Measurements from ENCODE around the genes RNF123, HYAL3 and C3orf18.

GRCh38 chr3:49689050-49690224 lies at the start of gene RNF123:
RNF123 (plus strand) TSS chr3:49689557.
- PRO-cap, result bidirectional peak, plus-strand start at chr3:49689557, minus-strand start at chr3:49689487

DNA sequence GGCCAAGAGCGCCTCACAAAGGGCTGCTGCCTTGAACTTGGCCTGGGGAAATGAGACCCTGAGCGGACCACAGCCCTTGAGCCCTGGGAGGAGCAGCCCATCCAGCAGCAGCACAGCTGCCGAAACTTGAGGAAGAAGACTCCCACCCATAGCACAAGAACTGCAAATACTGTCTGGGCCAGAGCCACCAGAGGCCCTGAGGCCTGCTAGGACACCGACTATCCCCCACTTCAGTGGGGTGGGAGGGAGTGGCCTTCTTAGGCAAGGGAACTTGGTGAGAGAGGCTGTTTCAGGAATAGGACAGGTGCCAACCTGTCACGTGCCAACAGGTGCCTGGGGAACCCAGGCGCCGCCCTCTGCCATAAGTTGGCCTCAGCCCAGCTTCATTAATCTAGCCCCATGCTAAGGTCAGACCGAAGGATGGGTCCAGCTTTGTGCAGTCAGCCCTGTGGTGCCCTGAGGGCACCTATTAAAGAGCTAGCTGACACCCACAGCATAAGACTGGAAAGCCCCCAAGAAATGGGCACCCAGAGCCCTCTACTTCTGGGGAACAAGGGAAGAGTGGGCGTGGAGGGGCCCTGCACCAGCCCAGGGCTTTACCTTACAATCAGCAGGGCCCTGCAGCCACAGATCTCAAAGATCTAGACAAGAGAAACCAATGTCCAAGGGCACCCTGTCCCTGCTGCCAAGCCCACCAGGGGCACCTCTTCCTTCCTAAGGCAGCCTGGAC lies 2.6 kb upstream of the GMPPB start:
- PRO-cap, result no peak

GRCh38 chr3:49775125-49776058 lies 10.9 kb downstream of the IP6K1 start:
- PRO-cap, result no peak

- PRO-cap, result no peak
These were observed 5.1 kb downstream of the IP6K1 start for GRCh38 chr3:49781165-49781773.

DNA sequence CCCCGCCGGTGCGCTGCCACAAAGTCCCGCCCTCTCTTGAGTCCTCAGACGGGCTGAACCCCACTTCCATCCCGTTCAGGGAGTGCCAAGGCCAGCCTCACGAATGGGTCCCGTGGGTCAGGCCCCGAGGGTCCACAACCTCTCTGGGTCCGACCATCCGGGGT lies 401 bp upstream of the INKA1 start:
- PRO-cap, result unidirectional peak, plus-strand start at position 63 of the sequence

- PRO-cap, result no peak
These were observed 609 bp downstream of the UBA7 start for GRCh38 chr3:49813069-49813618.

DNA sequence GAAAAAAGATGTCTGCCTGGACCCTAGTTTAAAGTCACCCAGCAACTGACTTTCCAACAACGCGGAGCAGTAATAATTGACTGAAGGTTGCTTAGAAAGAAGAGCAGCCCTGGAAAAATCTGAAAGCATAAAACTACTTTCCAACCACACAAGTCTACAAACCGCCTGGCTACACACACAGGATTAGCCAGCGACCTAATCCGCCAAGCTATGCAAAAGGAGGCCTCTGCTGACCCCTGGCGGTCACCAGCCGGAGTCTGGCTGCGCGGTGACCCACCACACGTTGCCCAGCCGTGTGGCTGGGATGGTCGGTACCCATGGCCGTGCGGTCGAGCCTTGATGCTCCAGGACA lies 10.0 kb upstream of the GNAI2 start:
- PRO-cap, result no peak

GRCh38 chr3:50245265-50245782 lies 9.3 kb downstream of the GNAI2 start:
- PRO-cap, result no peak

DNA sequence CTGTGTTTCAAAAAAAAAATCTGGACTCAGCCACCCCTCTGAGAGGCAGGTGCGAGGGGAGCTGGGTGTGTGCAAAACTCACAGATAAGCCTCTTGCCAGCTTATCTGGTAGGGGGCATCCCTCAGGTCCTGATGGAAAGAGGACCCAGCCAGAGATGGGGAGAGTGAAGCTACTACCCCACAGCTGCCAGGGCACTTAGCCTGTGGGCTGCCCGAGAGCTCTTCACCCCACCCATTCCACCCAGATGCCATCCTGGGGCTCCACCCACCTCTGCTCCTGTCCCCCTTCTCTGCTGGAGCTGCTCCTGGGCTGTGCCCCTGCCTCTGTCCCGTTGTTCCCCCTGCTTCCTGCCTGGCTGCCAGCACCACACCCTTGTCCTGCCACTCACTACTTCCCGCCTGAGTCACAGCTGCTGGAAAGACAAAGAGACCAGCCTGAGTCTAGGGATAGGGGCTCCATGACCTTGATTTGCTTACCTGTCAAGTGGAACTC lies 12.3 kb downstream of the GNAI2 start:
- PRO-cap, result no peak

DNA sequence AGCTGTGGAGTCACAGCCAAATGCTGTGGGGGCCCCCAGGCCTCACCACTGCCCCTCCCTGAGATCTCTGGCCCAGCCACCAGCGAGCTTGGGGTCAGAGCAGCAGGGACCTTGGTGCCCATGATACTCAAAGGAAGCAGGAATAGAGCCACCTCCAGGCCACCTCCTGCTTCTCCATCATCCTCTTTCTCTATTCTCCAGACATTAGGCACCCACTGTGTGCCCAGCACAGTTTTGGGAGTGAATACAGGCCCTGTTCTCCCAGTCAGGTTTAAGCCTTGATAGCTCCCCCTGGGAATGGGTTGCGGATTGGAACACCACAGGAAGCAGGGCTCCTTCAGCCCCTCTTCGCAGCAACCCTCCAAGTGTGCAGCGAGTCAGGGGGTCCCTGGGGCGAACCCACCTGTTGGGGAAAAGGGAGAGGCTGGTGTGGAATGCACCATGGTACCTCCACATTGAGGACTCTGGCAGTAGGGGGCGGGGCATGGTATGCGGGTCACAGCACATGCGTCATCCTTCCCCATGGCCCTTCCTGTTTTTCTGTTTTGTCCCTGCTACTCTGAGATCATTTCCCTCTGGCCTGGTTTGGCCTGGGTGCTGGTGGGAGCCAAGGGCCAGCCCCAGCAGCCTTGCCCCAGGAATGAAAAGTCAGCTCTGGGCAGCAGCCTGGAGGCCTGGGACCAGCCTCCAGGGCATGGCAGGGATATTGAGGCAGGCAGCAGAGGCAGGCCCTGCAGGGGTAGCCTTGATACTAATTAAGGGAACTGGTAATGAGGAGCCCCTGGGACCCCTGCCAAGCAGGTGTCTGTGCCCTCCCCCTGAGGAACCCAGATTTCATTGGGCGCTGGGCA lies 14.2 kb upstream of the SEMA3B start:
- PRO-cap, result bidirectional peak, plus-strand start at position 569 of the sequence, minus-strand start at position 466 of the sequence

DNA sequence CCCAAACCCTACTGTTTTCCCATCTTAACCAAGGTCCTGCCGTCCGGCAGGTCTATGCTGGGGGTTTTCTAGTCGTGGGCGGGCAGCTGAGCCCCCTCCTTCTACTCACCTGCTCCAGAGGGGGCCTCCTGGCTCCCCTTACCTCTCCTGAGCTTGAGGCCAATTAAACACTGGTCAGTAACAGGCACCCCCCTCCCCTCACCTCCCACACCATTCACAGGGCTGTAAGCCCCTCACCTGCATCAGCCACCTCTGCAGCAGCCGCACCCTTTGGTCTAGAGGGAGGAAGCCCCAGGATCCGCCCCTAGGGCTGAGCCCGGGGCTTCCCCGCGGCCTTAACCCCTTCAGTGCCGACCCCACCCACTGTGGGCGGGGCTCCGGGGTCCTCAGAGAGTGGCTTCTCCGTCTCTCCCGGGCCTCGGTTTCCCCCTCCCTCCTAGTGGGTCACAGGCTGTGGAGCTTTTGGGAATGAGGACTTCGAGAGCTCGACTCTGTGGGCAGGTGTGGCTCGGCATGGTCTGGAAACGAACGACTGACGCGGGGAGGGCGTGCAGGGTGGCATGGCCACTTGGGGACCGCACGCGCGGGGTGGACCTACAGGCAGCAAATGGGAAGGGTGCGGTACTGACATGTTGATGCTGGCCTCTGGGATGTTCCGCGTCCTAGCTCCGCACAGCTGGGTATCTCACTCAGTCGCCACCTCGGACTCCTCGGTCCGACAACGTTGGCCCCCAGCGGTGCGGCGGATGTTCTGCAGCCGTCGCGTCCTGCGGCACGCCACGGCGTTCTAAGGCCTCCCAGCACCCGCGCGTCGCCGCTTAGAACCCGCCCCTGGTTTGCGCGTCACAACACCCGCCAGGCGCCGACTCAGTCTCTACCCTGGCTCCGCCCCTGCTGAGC lies at the start of gene HYAL3:
Gene HYAL3 (minus strand): TSS at position 822 of the 900 bp plus-strand sequence.
- PRO-cap, result unidirectional peak, plus-strand start at position 363 of the sequence; bidirectional peak, plus-strand start outside the sequence, minus-strand start at position 820 of the sequence

GRCh38 chr3:50314671-50315583 lies 7.6 kb downstream of the HYAL2 start:
- PRO-cap, result no peak

- PRO-cap, result no peak
These were observed 928 bp downstream of the RASSF1 start for GRCh38 chr3:50339696-50340119.

DNA sequence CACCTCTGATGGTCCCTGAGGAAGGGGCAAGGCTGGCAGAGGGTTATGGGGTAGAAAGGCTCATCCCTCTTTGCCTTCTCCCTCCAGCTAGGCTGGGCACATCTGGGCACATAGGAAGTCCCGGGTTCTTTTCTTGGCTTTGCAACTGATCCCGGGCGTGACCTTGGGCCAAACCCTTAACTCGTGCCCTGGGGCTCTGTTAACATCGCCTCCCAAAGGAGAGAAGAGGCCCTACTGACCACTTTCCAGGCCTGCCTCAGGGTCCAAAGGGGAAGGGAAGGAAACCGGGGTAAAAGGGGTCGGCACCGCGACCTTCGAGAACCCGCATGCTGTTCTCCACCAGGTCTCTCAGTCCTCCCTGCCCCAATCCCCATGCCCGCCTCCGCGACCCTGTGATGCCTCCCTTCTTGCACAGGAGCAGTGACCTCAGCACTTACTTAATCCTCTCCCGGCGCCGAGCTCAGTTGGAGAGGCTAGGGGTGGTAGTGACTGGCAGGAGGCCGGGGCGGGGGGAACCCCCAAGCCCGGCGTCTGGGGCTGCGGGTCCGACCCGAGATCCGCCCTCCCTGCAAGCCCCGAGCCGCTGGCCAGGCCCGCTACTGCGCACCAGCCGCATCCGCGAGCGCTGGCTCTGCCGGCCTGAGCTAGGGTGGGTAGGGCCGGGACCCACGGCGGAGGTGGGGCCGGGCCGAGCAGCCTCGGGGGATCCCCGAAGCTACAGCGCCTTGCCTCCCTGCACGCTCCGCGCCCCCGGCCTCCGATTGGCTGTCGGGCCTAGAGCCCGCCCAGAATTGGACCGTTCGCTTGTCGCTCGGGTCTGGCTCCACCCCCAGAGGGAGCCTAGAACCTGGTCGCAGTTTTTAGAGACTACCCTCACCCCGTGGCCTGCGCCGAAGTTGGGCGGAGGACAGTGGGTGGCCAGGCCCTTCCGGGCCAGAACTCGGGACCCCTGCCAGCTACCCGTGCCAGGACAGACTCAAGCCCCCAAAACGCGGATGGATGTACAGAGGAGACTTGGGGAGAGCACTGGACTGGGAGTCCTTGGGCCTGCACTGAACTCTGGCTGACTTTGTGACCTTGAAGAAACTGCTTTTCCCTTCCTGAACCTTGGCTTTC lies at the start of gene C3orf18:
Gene C3orf18 (minus strand): TSS at position 722 of the 1,116 bp plus-strand sequence.
- PRO-cap, result bidirectional peak, plus-strand start at position 890 of the sequence, minus-strand start at position 641 of the sequence

GRCh38 chr3:50587119-50587928 lies 18.0 kb downstream of the HEMK1 start:
- PRO-cap, result no peak

DNA sequence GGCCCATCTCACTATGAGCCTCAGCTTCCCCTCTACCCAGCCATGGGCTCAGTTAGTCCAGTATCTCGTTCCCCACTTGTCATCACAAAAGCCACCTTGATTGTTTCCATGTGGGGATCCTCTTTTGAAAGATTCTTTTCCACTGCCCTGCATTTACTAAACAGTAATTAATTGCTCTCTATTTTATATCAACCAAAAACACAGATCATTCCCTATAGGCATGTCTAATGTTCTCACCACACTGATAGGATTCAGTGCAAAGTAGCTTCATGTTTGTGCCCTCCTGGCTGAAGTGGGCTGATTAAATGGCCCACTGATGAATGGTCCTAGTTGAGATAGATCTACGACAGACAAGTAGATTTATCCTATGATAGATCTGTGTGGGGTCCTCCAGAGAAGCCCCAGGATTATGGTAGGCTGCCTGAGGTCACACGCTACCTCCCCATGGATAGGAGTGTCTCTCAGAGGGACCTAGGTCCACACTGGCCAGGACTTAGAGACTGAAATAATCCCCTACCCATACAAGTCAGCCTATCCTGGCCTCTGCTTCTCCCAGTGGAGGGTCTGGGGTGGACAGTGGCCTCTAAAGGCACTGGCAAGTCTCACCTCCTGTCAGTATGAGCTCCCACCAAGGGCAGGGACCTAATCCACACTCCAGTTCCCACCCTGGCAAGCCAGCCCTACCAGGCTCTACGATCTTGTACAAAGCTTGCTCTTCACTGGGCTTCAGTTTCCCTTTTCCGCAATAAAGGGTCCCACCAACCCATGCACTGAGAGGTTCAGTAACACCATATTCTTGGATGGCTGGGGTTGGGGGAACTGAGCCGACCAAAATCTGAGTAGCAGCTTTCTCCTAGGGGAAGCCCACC lies 2.6 kb downstream of the CISH start:
- PRO-cap, result no peak

GRCh38 chr3:50662014-50662548 lies 12.6 kb upstream of the DOCK3 start:
- PRO-cap, result no peak

- PRO-cap, result no peak
These were observed 304.2 kb downstream of the DOCK3 start for GRCh38 chr3:50978932-50979247.

GRCh38 chr3:51391423-51392526 lies 690 bp downstream of the RBM15B start:
- PRO-cap, result no peak

DNA sequence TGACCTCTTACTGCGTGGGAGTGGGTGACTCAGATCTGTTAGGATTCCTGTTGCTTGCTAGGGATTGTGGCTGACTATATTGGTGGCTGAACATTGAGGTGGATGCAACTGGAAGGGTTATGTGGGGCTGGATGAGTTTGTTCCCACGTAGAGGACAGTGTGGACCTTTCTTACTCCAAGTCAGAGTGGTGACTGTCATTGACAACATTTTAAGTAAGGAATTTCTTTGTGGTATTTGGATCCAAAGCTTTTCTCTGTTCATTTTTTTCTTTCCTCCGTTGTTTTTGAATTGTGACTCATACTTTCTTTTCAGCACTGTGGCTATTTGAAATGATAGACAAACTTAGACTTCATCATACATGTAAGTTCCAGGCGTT lies 1.2 kb downstream of the RAD54L2 start:
- PRO-cap, result no peak

Measured in left cardiac atrium (tissue), 1 donor.